Bronchial lymph node (tissue), 1 donor: ENCODE results near the genes POLR2E, ATP5F1D, MIDN, FAM174C, ADAMTSL5 and ONECUT3.

DNA sequence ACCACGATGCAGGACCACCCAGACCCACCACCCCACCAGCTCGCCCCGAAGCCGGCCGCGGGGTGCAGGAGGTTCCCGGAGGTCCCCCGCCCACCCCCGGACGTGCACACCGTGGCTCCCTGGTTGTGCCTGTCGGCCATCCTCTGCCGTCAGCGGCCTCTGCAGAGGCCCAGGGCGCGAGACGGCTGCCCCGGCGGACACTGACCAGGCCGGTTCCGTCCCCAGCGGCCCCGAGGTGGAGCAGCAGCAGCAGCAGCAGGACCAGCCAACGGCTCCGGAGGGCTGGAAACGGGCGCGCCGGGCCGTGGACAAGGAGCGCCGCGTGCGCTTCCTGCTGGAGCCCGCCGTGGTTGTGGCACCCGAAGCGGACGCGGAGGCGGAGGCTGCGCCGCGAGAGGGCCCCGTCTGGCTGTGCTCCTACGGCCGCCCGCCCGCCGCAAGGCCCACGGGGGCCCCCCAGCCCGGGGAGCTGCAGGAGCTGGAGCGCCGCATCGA, 8.8 kb downstream of the GRIN3B start:
- PRO-cap: no peak

- PRO-cap: no peak
These were observed 11.4 kb downstream of the ABCA7 start for GRCh38 chr19:1051274-1051700.

DNA sequence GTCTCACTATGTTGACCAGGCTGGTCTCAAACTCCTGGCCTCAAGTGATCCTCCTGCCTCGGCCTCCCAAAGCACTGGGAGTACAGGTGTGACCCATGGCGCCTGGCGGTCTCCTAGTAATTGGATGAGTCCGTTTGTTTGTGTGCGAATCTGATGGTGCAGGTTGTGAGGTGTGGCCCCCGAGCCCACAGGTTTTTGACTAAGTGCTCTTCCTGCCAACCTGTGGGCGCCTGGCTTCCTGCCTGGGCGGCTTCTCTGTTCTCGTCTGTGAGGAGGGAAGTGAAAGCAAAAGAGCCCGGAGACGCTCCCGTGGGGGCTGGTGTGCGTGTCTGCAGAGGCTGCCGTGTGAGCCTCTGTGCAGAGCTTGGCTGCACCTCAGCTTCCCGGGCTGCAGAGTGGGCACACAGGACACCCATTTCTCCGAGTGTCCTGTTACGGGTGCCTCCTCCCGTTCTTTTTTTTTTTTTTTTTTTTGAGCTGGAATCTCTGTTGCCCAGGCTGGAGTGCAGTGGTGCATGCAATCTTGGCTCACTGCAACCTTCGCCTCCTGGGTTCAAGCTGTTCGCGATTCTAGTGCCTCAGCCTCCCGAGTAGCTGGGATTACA, 10.1 kb downstream of the ARHGAP45 start:
- PRO-cap: bidirectional peak, plus-strand start at position 288 of the sequence, minus-strand start at position 238 of the sequence

DNA sequence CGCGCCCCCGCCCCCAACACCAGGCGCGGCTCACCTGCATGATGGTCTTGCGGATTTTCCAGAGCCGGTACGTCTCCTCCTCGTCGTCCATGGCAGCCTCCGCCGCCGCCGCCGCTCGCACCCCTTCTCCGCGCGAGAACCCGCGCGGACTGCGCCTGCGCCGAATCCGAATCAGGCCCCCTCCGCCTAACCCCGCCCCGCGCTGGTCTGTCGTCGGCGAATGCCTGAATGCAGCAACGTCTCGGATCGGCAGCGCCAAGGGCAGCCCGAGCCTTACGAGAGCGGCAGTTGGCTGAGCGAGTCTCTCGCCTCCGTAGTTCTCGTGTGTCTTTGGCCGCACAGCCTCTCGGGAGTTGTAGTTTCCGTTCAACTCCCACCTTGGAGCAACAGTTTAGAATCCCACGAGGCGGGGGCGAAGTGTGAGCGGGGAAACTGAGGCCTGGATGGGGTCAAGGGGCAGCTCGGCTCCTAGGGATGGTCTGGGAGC, at the start of gene POLR2E:
TSS of gene POLR2E (minus strand) at position 151 of the 487 bp plus-strand sequence.
- PRO-cap: bidirectional peak, plus-strand start at position 236 of the sequence, minus-strand start at position 151 of the sequence

DNA sequence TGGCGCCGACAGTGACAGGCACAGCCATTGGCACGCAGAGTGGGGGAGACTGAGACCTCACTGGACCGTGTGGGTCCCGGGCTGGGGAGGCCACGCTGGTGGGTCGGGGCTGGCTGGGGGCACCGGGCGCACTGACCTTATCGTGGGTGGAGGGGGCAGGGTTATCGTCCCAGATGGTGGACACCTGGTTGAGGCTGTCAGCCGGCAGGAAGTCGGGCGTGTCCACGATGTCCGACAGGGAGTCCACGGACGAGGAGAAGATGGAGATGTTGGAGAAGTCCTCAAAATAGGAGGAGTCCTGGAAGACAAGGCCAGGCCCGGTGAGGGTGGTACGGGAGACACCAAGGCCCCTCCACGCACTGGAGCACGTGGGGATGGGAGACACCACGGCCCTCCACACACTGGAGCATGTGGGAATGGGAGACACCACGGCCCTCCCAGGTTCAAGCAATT, 23.7 kb downstream of the GPX4 start:
- PRO-cap: no peak

- PRO-cap: no peak
These were observed 3.3 kb downstream of the STK11 start for GRCh38 chr19:1208825-1209267.

DNA sequence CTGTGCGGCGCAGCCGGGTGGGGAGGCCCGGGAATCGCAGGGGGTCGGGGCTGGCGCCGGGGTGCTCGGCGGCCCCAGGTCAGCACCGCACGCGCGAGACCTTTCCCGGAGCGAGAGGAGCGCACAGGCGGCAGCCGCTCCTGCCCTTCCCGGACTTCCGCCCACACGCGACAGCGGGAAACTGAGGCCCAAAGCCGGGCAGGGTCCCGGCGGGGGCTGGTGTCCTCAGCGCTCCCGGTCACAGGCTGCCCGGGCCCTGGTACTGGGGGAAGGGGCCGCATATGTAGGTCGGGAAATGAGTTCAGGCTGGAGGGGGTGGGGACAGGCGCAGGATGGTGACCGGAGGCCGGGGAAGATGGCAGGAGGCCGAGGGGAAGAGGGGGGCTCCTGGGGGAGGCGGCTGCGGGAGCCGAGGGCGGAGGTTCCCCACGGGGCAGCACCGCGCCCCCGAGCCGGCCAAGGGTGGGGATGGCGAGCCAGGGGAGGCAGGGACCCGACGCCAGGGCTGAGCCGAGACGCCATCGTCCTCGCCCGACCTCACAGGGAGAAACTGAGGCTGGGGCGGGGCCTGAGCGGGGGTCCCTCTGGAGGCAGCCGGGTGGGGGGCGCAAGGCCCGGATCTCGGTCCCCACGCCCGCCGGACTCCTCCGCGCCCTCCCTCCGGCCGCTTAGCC, 654 bp downstream of the CBARP start:
- PRO-cap: no peak

DNA sequence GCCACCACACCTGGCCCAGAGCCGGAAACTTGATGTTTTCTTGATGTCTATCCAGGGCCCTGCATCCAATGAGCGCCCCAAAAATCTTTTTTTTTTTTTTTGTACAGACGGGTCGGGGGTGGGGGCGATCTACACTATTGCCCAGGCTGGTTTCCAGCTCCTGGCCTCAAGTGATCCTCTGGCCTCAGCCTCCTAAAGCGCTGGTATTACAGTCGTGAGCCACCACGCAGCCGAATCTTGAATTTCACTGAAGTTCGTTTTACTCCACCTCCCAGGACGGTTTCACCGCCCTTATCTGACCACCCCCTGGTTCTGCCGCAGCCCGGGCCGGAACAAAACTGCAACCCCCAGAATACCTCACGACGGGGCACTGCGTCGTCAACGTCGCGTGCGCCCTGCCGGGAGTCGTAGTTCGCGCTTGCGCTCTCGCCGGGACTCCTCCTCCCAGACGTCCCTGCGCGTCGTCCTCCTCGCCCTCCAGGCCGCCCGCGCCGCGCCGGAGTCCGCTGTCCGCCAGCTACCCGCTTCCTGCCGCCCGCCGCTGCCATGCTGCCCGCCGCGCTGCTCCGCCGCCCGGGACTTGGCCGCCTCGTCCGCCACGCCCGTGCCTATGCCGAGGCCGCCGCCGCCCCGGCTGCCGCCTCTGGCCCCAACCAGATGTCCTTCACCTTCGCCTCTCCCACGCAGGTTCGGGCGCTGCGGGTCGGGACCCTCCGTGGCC, at the start of gene ATP5F1D:
TSS of gene ATP5F1D (plus strand) at position 447 of the 721 bp plus-strand sequence.
- PRO-cap: bidirectional peak, plus-strand start at position 461 of the sequence, minus-strand start at position 308 of the sequence

GRCh38 chr19:1244248-1245194, 3.0 kb downstream of the ATP5F1D start:
- PRO-cap: bidirectional peak, plus-strand start at chr19:1245394, minus-strand start at chr19:1245111

DNA sequence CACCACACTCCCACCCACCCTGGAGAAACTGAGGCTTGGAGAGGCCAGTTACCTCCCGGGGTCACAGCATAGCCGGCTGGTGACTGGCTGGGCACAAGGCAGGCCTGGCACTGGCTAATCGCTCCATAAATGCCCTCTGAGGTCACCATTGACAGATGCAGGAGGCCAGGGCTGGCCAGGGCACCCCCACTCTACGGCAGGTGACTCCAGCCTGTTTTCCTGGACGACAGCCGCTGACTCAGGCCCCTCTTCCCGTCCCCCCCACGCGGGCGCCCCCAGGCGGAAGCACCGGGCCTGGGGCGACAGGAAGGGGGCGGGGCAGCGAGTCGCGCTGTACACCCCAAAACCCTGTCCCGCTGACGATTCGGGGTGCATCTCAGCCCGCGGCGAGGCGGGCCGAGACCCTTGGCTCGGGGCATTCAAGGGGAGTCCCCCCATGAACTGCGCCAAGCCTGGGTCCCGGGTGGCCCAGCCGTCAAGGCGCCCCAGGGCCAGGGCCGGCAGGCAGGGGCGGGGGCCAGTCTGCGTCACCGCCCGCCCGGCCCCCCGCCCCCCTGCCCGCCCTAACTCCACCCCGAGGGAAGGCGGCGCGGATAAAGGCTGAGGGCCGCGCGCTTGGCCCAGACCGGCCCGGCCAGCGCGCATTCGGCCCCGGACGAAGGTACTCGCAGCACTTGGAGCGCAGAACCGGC, at the start of gene MIDN:
TSS of gene MIDN (plus strand) at position 623 of the 692 bp plus-strand sequence.
- PRO-cap: bidirectional peak, plus-strand start at position 359 of the sequence, minus-strand start at position 232 of the sequence; bidirectional peak, plus-strand start at position 582 of the sequence, minus-strand start at position 448 of the sequence

DNA sequence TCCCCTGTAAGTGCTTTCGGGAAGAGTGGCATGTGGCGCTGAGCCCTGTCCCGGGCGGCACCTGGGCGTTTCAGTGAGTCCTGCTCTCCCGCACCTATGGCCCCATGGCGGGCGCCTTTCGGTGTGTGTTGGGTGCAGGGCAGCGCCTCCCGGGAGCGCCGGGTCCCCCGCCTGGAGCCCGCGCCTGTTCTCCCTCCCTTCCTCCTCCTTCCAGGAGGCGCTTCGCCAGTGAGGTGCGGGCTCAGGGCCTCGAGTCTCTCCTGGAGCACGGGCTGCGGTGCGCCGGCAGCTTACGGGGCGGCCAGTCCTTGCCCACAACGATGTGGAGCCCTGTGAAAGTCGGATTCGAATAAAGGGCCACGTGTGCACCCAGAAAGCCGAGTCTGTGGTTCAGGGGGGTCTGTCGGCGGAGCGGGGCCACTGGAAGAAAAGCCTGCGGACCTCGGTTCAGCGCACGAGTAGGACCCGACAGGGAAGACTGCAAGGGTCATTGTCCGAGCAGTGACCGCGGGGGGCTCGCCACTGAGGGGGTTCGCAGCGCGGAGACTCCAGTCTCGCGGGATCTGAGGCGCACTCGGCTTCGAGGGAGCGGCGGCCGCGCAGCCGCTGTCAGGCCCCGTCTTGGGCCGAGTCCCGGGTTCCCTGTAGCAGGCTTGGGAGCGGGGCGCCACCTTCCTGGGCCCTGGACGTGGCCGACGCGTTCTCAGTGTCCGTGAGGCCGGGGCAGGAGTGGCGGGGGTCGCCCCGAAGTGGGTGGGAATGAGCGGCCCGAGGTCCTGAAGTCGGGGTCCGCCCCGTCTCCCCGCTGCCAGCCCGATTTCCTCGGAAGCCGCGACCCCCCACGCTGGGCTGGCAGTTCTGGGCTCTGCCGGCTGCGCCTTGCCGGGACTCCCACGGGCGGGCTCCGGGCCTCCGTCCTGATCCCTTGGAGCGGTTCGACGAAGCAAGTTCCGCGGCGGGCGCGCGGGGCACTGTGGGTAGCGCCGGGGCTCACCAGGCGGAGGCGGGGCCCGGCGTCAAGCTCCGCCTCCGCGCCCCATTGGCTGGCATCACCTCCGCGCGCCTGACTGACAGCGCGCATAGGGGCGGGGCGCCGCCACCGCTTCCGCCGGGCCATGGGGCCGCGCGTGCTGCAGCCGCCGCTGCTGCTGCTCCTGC, at the start of gene FAM174C:
TSS of gene FAM174C (plus strand) at position 1,096 of the 1,158 bp plus-strand sequence.
- PRO-cap: bidirectional peak, plus-strand start at position 1,108 of the sequence, minus-strand start at position 927 of the sequence

- PRO-cap: no peak
These were observed 953 bp downstream of the EFNA2 start for GRCh38 chr19:1286470-1287181.

DNA sequence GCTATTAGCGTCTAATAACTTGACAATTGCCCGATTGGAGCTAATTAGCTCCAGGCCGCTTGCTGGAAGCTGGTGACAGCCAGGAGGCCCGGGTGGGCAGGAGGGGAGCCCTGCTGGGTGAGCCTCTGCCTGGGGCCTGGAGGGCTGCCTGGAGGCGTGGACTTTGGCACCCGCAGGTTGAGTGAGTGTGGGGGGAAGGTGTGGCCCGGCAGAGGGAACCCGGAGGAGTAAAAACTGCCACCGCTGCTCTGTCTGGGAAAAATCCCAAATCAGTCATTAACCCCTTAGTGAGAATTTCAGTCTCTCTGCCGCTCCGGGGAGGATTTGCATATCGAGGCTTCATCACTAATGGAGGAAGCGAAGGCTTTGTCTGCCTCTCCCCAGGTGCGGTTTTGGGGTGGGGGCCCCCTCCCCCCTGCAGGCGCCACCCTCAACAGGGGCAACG, 6.1 kb downstream of the EFNA2 start:
- PRO-cap: no peak

- PRO-cap: no peak
These were observed 7.3 kb downstream of the PWWP3A start for GRCh38 chr19:1361952-1362476.

DNA sequence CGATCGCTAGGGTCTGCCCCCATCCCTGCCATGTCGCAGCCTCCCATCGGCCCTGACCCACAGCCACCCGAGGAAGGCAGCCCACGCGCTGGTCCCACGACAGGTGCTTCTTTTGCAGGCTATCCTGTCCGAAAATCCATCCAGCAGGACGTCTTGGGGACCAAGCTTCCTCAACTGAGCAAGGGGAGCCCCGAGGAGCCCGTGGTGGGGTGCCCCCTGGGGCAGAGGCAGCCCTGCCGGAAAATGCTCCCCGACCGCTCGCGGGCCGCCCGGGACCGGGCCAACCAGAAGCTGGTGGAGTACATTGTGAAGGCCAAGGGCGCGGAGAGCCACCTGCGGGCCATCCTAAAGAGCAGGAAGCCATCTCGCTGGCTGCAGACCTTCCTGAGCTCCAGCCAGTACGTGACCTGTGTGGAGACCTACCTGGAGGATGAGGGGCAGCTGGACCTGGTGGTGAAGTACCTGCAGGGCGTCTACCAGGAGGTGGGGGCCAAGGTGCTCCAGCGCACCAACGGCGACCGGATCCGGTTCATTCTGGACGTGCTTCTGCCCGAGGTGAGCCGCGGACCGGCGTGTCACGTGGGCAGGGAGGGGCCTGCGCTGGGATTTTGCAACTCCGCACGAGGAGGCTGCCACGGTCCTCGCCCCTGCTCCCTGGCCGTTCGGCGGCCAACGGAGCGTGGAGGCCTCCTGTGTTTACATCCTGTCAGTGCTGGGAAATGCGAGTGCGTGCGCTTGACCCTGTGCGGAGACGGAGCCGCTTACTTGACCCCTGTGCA, 13.0 kb upstream of the NDUFS7 start:
- PRO-cap: no peak

- PRO-cap: no peak
These were observed 13.0 kb upstream of the RPS15 start for GRCh38 chr19:1425024-1425840.

GRCh38 chr19:1493155-1493899, 2.3 kb downstream of the REEP6 start:
- PRO-cap: no peak

DNA sequence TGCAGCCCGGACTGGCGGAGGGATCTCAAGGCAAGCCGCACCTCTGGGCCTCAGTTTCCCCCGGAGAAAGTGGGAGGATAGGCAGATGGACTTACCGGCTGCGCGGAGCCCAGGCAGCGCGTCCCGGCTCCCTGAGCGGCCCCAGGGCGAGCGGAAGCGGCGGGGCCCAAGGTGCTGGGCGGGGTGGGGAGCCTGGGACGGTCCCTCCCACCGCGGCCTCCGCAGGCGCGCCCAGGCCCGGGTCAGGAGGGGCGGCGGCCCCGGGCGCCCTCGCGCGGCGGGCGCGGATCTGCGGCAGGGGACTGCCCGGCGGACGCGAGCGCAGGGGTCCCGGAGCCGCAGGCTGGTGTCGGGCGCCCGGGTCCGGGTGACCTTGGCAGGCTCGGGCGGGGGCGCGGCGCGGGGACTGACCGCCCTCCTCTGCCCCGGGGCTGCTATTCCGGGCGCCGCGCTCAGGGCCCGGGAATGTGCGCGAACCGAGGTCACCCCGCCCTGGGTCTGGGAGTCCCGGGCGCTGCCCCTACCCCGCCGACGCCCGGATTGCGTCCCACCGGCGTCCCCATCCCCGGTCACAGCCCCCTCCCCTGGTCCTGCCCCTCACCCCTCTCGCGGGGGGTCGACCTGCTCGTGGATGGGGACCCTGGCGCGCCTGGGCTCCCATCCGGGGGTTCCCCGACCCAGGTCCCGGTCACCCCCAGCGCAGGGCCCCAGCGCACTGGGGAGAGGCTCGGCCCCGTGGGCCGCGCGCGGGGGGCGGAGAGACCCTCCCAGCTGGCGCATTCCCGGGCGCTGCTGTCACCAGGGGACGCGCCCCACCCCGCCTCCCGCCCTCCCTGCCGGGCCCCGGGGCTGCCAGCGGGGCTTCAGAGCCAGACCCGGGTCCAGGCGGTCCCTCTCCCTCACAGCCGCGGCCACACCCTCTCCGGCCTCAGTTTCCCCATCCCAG, at the start of gene ADAMTSL5:
TSS of gene ADAMTSL5 (minus strand) at position 152 of the 946 bp plus-strand sequence.
- PRO-cap: bidirectional peak, plus-strand start at position 263 of the sequence, minus-strand start at position 143 of the sequence; unidirectional peak, minus-strand start at position 429 of the sequence

- PRO-cap: no peak
These were observed 13.9 kb upstream of the UQCR11 start for GRCh38 chr19:1619076-1619638.

DNA sequence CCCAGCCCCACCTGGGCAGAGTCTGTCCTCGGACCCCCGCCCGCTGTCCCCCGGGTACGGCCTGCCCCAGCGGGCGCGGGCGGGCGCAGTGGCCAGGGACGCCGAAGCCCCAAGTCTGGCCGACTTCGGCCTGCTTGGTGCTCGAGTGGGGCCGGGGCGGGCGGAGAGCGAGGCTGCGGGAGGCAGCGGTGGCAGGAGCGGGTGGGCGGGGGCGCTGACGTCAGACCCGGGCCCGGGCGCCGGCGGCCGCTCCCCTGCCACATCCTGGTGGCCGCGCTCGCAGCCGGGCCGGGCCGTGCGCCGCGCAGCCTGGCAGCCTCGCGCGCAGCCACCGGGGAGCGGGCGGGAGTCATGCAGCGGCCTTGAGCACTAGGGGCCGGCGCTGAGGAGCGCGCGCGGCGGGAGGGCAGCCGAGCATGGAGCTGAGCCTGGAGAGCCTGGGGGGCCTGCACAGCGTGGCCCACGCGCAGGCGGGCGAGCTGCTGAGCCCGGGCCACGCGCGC, at the start of gene ONECUT3:
TSS of gene ONECUT3 (plus strand) at position 260 of the 503 bp plus-strand sequence.
- PRO-cap: no peak